Astrocyte (in vitro differentiated cells and primary cell): Measurements from ENCODE around the gene SERPINA12.

DNA sequence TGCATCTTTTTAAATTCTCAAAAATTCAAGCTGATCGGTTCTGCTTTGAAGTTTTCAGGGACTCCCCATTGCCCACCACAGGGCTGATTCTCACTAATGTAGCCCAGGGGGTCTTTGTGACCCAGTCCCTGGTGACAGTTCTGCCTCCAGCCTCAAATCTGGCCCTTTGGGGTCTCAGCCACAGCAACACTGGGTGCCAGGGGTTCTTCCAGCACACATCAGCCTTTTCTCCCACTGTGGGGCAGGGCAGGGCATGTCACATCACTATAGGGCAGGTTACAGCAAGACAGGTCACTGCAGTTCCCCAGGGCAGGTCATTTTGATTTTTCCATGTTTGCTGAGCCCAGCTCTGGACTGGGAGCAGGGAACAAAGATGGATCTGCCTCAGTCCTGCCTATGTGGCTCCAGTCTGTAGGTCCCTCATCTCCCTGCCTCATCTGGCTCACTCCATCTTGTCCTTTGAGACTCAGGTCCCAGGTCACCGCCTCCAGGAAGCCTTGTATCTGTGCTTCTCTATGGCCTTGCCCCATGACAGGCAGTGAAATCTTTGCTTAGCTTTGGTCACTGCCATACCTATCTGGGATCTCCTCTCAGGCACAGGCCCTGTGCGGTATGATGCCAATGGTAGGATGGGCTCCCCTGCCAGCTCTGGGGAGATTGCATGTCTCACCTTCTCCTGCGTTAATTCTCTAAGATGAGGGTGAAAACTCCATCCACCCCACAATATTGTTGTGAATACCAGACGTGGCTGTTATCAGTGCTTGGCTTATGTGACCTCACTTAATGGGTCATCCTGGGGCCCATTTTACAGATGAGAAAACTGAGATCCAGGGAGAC is 1.7 kb downstream of the SERPINA6 start:
- PRO-cap, result no peak
- RRBS, 2 experiments, result no CpG with 5 or more reads among the region's 5 CpGs

GRCh38 chr14:94353739-94354055 is 30.6 kb upstream of the SERPINA6 start:
- PRO-cap, result no peak
- RRBS, 2 experiments, result no CpG with 5 or more reads among the region's 2 CpGs

DNA sequence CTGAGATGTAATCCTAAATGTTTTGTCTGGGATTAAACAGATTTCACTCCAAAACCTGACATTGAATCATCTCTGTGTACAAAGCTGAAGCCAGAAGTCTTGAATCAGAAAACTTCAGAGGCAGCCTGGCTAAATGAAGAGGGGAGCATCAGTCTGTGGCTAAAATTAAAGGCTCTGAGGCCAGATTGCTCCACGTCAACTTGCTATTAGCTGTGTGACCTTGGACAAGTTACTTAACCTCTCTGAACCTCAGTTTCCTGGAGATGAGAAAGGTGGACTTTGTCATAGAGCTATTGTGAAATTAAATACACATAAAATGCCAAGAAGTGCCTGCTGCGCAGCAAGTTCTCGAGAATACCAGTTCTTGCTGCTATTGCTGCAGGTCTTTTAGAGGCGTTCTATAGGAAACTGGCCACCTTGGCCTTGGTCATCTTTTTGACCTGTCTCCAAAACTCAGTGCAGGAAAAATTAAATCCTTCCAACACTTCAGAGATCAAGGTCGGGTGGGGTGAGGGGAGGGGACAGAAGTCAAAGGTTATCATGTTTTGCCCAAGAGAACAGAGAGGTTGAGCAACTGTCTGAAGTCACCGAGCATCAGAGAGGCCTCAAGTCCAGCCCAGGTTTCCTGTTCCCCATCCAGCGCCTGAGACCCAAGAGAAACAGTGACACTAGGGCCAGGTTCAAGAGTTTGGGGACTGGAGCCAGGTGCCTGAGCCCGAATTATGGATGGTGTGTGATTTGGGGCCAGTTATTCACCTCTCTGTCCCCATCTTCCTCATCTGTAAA is 1.2 kb downstream of the SERPINA1 start:
- PRO-cap, result no peak
- RRBS, 2 experiments, result no CpG with 5 or more reads among the region's 8 CpGs

- PRO-cap, result no peak
- RRBS, 2 experiments, result no CpG with 5 or more reads among the region's 11 CpGs
Observed at GRCh38 chr14:94393805-94394384, 5.5 kb upstream of the SERPINA1 start.

DNA sequence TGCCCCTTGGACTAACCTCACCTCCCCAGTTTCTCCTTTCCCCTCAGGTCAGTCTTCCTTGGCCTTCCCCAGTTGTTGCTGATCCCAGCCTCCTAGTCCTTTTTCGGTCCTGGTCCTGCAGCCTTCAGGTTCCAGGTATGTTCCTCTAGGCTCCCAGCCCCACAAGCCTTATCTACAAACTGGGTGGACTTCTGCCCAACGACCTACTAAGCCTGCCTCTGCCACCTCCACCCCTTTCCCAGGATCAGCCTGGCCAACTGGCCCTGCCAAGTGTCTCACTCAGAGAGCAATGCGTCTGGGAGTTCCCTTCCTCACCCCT is at the start of gene SERPINA12:
Gene SERPINA12, minus strand, starts transcription at position 144 of the 319 bp plus-strand sequence.
- PRO-cap, result no peak
- RRBS, 2 experiments, result no CpG with 5 or more reads among the region's 3 CpGs

DNA sequence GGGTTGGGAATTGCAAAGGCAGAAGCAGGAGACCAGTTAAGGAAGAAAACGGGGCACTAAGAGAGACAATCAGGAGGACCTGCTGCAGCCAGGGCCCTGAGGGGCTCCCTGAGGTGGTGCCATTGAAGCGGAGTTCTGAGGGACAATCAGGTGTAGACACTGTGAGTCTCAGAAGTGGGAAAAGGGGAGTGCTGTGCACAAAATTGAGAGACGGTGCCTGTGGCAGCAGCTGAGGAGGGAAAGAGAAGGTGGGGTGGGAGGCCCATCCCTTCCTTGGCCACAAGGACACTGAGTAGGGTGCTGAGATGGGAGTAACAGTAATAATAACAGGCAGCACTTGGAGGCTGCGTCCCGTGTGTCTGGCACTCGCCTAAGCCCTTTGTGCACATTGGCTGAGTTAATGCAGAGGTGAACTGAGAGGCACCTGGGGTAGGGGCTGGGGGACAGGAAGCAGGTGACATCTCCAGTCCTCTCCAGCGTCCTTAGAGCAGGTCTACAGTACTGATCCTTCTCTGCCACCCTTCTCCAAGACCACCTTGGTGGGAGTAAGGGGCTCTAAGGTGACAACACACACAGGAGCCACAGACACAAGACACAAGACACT is 14.9 kb upstream of the SERPINA3 start:
- PRO-cap, result no peak
- RRBS, 2 experiments, result no CpG with 5 or more reads among the region's 7 CpGs

- PRO-cap, result no peak
- RRBS, 2 experiments, result no CpG with 5 or more reads among the region's 4 CpGs
Observed at GRCh38 chr14:94946157-94946655, 176.3 kb upstream of the GSC start.

GRCh38 chr14:95038514-95038880 is 118.8 kb downstream of the DICER1 start:
- PRO-cap, result no peak
- RRBS, 2 experiments, result no CpG with 5 or more reads among the region's 3 CpGs

DNA sequence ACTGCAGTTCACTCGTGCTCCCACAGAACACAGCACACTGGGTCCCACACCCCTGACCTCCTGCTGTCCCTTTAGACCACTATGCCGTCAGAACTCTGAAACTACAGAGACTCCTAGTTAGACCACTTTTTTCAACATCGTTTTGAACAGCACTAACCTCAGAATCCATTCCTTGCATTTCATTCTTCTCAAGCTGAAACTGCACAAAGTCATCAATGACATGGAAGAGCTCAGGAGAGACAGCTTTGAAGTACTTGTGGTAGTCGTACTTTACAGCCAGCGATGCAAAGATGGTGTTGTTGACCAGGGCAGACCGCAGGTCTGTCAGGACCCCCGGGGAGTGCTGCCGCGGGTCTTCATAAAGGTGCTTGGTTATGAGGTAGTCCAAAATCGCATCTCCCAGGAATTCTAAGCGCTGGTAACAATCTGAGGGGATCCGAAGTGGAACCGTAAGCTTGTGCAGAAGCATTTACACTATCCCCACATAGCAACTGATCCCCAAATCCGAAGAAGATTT is 63.5 kb downstream of the DICER1 start:
- PRO-cap, result no peak
- RRBS, 2 experiments, result no CpG with 5 or more reads among the region's 14 CpGs

GRCh38 chr14:95146384-95146906 is 10.9 kb downstream of the DICER1 start:
- PRO-cap, result no peak
- RRBS, 2 experiments, result no CpG with 5 or more reads among the region's 8 CpGs

- PRO-cap, result no peak
- RRBS, 2 experiments, result no CpG with 5 or more reads among the region's 13 CpGs
Observed at GRCh38 chr14:95155035-95155732, 2.1 kb downstream of the DICER1 start.

GRCh38 chr14:95181269-95181854 is 24.0 kb upstream of the DICER1 start:
- PRO-cap, result no peak
- RRBS, 2 experiments, result no CpG with 5 or more reads among the region's 8 CpGs

- PRO-cap, result no peak
- RRBS, 2 experiments, result no CpG with 5 or more reads among the region's 9 CpGs
Observed at GRCh38 chr14:95300122-95300813, 19.4 kb downstream of the CLMN start.

- PRO-cap, result no peak
- RRBS, 2 experiments, result no CpG with 5 or more reads among the region's 3 CpGs
Observed at GRCh38 chr14:95434016-95434415, 82.4 kb downstream of the SYNE3 start.

GRCh38 chr14:95465871-95466452 is 50.5 kb downstream of the SYNE3 start:
- PRO-cap, result no peak
- RRBS, 2 experiments, result no CpG with 5 or more reads among the region's 15 CpGs

- PRO-cap, result no peak
- RRBS, 2 experiments, result no CpG with 5 or more reads among the region's 4 CpGs
Observed at GRCh38 chr14:95468646-95469288, 47.7 kb downstream of the SYNE3 start.

- PRO-cap, result no peak
- RRBS, 2 experiments, result no CpG with 5 or more reads among the region's 5 CpGs
Observed at GRCh38 chr14:95536689-95537028, 1.8 kb downstream of the GLRX5 start.

- PRO-cap, result no peak
- RRBS, 2 experiments, result no CpG with 5 or more reads among the region's 12 CpGs
Observed at GRCh38 chr14:95537227-95537972, 2.5 kb downstream of the GLRX5 start.

DNA sequence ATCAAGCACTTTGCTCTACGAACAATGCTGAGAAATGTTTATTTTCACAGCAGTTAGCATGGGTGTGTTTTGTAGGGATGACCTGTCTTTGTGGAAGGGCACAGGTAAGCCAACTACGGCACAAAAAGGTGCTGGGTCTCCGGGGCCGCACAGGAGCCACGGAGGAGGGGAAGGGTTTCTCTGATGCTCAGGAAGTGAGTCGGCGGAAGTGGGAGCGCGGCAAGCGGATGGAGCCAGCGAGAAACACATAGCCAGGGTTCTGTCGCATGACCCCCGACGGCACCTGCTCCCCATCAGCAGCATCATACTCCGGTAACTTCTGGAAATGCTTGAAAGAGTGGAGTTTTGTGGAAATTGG is 65.5 kb upstream of the TCL1B start:
- PRO-cap, result no peak
- RRBS, 2 experiments, result no CpG with 5 or more reads among the region's 15 CpGs

DNA sequence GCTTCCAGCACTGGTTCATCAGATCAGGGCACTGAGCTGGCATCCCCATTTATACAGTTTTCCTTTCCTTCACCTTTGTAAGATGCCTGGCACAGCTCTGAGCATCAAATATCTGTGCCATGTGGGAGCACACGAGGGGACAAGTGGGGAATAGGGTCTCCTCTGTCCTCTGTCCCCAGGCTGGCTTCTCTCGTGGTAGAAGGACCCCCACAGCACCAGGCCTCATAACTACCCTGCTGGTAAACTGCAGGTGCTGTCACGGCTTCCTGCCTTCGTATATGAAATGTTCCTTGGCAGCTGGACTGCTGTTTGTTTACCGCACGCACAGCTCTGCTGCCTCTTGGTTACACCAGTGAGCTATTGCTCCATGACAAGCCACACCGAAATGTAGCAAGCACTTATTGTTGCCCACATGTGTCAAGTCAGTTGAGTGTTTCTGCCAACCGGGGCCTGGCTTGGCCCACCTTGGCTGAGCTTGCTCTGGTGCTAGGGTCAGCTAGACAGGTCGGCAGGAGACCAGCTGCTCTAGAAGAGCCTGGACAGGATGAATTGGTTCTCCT is 21.8 kb upstream of the TCL1B start:
- PRO-cap, result no peak
- RRBS, 2 experiments, result no CpG with 5 or more reads among the region's 9 CpGs